Placental pericyte (primary cell): ENCODE results near the genes ACP1 and TMEM18.

DNA sequence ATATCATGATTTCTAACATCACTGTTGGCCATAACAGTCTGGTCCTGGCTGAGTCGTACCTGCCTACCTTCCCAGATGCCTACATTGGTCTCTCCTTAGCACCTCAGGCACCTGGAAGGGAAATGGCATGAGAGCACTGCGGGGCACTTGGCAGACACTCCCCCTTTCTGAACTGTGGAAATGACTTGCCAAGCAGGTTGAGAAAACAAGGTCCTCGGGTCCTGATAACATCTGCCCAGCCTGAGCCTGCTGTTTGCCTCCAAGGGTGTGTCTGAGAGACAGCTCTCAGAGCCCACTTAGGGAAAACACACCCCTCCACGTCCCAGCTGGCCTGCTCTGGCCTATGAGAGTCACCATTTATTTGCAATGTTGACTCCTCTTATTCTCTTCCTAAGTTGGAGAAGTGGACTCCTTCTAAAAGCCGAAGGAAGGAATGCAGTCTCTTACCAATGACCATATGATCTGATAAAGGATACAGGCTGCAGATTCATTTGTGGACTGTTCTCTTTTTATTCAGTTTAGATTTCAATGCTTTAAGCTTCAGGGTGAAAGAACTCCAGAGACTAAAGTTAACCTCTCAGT lies 10.4 kb downstream of the FAM110C start:
- CAGE, long polyA plus RNA, result no peak

DNA sequence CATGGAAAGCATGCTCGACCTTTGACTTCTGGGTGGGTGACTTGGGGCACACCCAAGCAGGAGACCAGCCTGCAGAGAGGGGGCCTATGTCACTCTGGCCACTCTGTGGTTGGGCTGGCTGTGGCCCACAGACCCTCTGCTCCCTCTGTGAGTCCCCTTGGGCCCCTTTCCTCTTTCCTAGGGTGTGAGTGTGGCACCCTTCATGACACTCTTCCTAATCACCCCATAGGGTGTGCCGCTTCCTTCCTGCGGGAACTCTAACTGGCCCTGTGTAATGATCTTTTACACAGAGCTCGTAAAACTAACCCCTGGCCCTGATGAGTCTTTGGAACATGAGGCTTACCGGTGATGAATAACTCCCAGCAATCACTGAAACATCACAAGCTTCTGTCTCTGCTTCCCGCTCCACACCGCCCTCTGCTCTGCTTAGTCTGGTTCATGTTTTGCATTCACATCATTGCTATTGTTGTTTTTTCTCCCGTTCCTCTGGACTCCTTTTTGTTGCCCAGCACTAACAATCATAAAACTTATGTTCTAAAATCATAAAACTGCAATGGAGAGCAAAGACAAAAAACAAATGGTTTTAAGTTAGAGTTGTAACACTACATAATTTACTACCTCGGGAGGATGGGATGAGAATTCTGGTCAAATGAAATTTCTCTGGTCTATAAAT lies 101.1 kb downstream of the SH3YL1 start:
- CAGE, long polyA plus RNA, result no peak

GRCh38 chr2:175492-176331 lies 88.1 kb downstream of the SH3YL1 start:
- CAGE, long polyA plus RNA, result no peak

GRCh38 chr2:258630-259403 lies 5.0 kb downstream of the SH3YL1 start:
- CAGE, long polyA plus RNA, result no peak

GRCh38 chr2:262166-262686 lies 1.6 kb downstream of the SH3YL1 start:
- CAGE, long polyA plus RNA, result no peak

DNA sequence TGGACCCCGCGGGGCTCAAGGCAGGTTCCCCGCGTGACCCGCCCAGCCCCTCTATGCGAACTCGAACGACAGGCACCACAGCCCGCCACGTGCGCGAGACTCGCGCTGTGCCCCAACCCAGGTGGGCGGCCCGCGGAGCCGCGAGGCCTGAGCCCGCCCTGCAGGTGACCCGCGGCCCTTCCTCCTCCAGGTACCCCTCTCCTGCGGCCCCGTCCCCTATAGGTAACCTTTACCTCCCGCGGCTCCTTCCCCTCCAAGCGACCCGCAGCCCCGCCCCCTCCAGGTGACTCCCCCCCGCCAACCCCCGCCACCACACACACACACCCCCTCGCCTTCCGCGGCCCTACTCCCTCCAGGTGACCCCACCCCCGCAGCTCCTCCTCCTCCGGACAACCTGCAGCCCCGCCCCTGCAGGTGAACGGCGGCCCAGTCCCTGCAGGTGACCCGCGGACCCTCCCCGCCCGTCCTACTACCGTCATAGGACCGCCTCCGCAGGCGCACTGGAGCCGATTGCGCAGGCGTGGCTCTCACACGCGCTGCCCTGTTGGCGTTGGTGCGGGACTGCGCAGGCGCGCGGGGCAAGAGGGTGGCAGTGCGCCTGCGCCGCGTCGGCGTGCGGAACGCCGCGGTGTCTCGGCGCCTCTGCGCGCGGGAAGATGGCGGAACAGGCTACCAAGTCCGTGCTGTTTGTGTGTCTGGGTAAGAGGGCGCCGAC lies at the start of gene ACP1:
TSS of gene ACP1 (plus strand) at position 639 of the 715 bp plus-strand sequence.
- CAGE, long polyA plus RNA, result no peak

DNA sequence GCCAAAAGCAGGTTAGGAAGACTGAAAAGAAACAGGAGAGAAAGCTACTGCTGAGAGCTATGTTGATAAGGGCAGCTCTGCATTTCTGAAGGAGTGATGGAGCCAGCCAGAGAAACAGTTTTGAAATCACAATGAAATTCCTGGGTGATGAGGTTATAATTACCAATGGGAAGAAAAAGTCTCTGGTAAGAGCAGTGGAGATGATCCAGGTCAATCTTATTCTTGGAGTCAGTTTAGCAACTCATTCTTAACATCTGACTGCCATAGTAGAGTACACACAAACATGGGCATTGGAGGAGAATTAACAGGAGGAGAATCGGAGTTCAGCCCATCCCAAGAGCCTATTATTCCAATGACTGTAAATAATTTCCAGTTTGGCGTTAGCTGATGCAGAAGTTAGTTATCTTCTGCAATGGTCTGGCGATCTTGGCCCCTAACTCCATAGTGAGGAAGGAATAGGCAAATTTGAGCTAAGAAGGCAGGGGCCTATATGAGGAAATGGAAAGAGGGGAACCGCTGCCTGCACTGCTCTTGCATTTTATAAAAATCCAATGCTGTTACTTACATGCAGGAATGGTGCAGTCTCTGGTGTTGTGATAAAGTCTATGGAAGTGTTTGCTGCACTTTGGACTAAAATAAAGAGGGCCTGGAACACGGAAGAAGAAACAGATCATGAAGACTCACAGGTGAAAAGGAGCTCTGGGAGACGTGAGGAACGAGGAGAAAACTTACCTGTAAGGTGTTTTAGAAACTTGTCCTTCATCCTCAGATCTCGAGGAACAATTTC lies 2.1 kb downstream of the ALKAL2 start:
- CAGE, long polyA plus RNA, result no peak

GRCh38 chr2:592392-592655 lies 84.9 kb downstream of the TMEM18 start:
- CAGE, long polyA plus RNA, result no peak

DNA sequence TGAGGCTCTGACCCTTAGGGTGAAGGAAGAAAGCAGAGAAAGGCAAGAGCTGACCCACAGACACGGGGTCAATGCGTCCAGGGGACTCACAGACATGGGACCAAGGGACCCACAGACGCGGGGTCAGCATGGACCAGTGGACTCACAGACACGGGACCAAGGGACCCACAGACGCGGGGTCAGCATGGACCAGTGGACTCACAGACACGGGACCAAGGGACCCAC lies 28.8 kb downstream of the TMEM18 start:
- CAGE, long polyA plus RNA, result no peak

DNA sequence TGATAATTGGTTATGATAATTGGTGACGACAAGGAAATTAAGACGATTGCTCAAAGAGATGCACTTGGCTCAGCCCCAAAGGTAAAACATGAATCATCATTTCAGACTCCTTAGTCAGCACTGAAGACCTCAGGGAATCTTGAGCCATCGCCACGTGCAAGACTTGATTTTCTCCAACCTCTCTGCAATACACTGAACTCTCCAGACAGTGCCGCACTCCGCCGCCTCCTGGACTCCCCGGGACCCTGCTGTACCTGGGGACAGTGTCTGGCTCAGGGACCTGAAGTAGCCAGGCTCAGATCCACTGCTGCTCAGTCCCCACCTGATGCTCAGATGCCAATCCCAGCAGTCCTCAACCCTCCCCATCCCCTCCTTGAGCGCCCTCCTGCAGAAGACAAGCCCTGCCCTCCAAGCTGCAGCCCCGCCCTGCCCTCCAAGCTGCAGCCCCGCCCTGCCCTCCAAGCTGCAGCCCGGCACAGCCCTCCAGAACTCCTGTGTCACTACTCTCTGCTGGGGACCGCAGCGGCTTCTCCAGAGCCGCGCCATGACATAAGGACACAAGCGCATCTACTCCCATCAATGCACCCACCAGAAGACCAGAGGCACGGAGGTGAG lies 1.1 kb downstream of the TMEM18 start:
- CAGE, long polyA plus RNA, result no peak

GRCh38 chr2:676600-677627 lies at the start of gene TMEM18:
TMEM18 (minus strand) TSS chr2:677406.
- CAGE, long polyA plus RNA, result no peak

DNA sequence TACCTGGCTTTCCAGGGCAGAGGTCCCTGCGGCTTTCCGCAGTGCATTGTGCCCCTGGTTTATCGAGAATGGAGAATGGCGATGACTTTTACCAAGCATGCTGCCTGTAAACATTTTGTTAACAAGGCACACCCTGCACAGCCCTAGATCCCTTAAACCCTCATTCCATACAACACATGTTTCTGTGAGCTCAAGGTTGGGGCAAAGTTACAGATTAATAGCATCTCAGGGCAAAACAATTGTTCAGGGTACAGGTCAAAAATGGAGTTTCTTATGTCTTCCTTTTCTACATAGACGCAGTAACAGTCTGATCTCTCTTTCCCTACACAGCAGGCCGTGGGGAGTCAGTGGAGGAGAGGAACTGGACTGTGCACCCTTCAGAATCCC lies 147.7 kb downstream of the TPO start:
- CAGE, long polyA plus RNA, result no peak

- CAGE, long polyA plus RNA, result no peak
Measured at GRCh38 chr2:1600767-1601408, 143.4 kb downstream of the PXDN start.

DNA sequence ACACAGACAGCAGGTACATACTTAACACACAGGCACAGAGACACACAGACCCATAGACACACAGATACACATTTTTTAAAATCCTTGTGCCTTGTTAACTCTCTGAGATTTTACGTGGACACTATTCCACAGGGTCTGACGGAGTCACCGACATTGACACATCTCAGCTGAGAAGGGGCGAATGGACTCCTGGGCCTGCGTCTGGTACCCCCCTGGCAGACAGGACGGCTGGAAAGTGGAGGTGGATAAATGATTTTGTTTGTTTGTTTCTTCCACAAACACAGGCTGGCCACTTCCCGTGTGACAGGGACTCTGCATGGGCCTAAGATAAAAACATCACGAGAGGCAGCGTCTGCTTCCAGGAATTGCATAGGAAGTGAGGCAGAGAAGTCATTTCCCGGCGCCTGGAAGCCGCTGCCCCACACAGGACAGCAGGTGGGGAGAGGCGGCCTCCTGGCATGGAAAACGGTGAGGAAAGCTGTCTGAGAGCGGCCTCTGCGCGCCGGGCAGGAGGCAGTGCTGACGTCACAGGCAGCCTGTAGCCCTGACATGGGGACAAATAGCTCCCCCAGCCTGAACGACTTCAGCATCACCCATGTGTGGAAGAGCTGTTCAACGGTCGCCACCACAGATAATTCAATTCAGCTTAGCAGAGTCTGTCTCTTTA lies 139.3 kb downstream of the PXDN start:
- CAGE, long polyA plus RNA, result no peak

- CAGE, long polyA plus RNA, result no peak
Measured at GRCh38 chr2:1632216-1633028, 111.9 kb downstream of the PXDN start.

GRCh38 chr2:1731596-1732719 lies 12.4 kb downstream of the PXDN start:
- CAGE, long polyA plus RNA, result no peak

GRCh38 chr2:1842744-1843219 lies 98.5 kb upstream of the PXDN start:
- CAGE, long polyA plus RNA, result no peak

- CAGE, long polyA plus RNA, result no peak
Measured at GRCh38 chr2:2324163-2324888, 6.7 kb downstream of the MYT1L start.

DNA sequence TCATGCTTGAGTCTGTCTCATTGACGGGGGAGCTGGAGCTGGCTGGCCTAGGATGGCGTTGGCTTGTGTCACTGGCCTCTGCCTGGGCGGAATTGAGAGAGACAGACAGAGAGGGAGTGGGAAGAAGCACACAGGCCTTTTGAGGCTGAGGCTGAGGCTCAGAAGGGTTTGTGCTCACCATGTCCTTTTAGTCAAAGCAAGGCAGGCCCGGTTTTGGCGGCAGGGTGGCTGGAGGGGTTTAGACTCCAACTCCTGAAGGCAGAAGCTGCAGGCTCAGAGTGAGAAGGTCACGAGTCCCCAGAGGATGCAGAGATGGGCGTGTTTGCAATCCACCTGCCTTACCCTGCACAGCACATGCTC lies 412.2 kb upstream of the MYT1L start:
- CAGE, long polyA plus RNA, result no peak

DNA sequence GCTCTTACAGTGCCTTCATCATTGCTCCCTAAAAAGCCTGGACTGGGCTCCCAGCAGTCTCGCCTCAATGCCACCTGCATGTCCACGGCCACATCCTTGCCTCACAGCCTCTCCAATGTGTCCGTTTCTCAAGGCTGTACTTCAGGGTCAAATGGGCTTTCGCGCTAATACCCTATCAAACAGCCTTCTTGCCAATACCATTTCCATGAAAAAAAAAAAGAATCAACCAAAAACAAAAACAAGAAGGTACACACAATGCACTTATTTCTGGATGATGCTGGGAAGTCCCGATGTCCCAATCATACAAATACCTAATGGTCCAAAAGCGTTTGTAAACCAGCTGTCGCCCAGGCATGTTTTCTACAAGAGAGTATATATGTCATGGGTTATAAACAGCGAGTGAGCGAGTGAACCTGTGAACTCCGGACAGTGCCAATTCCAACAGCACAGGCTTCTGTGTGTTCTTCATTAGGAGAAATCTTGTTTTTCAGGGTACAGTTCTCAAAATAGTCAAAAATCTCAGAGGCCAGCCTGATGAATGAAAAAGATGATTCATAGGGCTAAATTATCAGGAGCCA lies 77.1 kb downstream of the EIPR1 start:
- CAGE, long polyA plus RNA, result no peak